Colon Carcinoma Metastatic in the Lung (tissue), 2 donors: ENCODE measurements around the genes PCSK2, DZANK1 and SMIM26.

GRCh38 chr20:14219985-14220841, 117.2 kb downstream of the FLRT3 start:
- PRO-cap, 2 experiments = no peak in any of the 2 experiments

GRCh38 chr20:15639583-15640135, 933.6 kb downstream of the KIF16B start:
- PRO-cap, 2 experiments = no peak in any of the 2 experiments

DNA sequence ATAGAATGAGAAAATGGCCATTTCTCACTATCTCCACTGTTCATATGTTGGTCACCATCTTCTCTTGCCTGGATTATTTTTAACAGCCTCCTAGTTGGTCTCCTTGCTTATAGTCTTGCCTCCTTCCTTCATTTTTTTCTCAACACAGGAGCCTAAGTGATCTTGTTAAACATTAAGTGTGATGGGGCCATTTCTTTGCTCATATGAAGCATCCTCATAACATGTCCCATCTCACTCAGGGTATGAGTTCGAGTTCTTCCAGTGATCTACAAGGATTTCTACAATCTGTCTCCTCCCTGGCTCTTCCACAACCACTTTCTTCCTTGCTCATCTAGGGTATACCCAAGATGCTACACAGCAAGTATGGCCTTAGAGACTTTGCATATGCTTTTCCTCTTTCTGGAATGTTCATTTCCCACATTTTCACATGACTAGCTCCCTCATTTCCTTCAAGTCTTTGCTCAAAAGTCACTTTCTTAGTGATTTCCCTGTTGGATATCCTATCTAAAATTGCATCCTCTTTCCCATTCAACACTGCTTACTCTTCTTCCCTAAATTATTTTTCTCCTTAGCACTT, 233.4 kb downstream of the KIF16B start:
- PRO-cap, 2 experiments = no peak in any of the 2 experiments

DNA sequence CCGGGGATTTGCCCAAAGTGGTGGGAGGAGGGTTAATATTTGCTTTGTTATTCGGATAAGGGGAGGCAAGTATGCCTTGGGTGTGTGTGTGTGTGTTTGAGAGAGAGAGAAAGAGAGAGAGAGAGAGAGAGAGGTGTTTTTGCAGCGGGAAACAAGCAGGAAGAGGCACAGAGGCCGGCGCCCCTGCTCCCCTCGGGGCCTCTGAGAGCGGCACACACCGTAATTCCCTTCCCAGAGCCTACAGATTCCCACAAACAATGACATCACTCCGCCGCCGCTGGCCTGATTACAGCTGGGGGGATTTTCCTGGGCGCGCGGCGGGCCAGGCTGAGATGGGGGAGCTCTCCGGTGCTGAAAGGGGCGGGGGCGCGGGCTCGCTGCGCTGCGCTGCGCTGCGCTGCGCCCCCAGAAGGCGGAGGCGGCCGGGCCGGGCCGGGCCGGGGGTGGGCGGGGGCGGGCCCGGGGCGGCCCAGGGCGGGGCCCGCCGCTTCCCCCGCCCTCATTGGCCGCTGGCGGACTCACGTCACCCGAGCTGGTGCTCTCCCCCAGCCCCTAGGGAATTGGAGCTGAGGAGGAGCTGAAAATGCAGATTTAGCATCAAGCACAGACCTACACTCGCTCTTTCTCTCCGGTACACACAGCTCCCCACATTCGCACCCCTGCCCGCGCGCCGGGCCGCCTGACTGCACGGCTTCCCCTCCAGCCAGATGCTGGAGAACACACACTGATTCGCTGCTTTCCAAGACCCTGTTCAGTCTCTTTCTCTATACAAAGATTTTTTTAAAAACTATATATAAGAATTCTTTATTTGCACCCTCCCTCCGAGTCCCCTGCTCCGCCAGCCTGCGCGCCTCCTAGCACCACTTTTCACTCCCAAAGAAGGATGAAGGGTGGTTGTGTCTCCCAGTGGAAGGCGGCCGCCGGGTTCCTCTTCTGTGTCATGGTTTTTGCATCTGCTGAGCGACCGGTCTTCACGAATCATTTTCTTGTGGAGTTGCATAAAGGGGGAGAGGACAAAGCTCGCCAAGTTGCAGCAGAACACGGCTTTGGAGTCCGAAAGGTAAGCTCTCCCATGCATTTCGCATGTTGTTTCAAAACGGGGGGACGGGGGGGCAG, at the start of gene PCSK2:
Gene PCSK2, plus strand, starts transcription at position 618 of the 1,116 bp plus-strand sequence.
- PRO-cap, 2 experiments = no peak in any of the 2 experiments

DNA sequence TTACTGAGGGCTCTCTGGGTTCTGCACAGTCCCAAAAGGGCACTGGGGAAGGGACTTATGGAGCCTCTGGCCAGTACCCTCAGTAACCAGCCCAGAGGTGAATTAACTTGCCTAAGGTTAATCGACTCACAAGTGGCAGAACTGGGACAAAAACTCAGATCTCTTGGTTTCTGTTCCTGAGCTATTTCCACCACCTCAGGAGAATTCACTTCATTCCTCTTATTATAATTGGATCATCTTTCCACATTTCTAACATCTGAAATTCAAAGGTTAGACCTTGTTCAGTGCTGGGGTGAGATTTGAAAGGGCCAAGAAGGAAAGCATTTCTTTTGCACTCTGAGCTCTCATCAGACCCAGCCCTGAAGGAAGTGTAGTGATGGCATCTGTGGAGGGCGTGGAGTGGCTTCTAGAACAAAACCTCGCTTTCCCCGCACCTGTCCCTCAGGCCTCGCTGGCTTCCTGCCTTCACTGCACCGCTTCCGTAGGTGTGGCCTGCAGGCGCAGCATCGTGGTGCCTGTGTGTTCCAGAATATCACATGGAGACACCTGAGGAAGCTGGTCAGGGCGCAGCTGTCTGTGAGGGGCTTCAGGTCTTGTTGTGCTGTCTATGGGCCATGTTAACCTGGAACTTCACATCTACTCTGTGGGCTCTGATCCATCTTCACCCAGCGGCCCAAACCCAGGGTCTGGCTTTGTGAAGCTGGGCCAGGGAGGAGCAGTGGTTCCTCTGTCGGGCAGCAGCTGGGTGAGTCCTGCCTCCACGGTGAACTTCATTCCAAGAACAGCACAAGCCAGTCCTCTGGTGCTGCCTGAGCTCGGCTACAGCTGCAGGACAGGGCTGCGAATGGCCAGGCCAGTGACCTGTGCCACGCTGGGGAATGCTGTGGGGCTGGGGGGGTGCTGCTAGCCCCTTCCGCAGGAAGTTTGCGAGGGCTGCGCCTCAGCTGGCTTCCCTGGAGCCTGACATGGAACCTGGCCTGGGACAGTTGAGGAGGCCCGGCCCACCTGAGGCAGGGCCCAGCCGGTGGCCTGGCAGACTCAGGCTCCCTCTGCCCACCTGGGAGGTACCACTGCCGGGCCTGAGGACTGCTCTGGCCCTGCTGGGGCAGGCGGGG, 40.8 kb downstream of the DSTN start:
- PRO-cap, 2 experiments = peak in 1 of 2 experiments; most common plus-strand start position 537 of the sequence (in 1); most common minus-strand start position 443 of the sequence (in 1)

DNA sequence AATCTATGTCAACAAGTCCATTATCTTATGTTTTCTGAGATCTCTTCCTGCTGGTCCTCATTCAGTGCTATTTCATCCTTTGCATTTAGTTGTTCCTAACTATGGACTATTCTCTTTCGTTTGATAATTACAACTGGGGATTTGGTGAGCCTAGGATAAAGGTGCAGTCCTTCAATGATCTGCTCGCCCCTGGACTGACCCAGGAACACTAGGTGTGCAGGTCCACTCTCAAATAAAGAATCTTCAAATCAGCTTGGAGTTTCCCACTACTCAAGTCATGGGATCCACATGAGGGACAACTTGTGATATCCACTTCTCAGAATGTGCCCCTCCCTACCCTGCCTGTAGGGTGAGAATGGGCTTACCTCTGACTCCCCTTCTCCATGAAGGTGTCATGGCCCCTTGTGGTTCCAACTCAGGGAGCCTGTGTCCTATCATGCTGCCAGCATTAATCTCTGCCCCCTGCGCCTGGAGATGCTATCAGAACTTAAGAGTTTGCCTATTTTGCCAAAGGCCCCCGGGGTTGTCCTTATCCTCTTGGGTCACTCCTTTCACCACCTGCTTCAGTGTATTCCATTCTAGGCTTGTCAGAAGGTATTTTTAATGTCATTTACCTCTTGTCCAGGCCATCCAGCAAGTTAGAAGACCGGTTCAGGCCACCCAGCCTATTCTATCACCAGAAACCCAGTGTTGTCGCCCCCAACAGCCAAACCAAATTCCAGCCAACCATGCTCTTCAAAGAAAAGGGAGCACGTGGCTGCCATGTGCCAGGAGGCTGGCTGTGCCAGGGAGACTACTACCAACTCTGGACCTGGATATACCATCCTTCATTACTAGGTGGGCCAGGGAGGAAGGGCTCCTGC, 10.6 kb downstream of the RRBP1 start:
- PRO-cap, 2 experiments = no peak in any of the 2 experiments

DNA sequence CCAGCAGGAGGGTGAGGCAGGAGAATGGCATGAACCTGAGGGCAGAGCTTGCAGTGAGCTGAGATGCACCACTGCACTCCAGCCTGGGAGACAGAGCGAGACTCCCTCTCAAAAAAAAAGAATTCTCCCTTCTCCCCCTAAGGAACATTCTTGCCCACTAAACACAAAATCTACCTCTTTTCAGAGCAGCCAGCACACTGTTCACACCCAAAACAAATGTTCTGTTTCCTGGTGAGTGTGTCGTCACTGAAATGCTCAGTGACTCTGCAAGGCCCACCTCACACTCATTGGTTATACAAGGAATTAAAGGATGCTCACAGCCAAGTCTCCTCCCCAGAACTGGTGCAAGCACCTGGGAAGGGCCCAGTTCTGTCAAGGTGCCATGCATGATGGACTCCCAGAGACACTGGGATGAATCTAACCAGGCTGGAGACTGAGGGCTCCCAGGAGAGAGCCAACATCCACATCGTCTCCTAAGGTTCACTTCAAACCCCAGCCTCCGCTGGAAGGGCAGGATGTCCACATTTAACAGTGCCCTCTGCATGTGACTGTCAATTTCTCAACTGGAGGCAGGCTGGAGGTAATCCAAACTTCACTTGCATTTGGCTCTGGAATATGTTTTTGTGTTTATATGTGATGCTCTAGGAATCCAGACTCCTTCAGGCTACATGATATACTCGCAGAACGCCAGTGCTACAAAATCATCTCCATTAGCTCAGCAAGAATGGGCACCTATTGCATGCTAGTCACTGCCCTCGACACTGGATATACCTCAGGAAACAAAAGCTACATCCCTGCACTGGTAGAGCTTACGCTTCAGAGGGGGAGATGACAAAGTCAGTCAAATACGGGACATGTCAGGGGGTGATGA, 7.2 kb downstream of the RRBP1 start:
- PRO-cap, 2 experiments = no peak in any of the 2 experiments

DNA sequence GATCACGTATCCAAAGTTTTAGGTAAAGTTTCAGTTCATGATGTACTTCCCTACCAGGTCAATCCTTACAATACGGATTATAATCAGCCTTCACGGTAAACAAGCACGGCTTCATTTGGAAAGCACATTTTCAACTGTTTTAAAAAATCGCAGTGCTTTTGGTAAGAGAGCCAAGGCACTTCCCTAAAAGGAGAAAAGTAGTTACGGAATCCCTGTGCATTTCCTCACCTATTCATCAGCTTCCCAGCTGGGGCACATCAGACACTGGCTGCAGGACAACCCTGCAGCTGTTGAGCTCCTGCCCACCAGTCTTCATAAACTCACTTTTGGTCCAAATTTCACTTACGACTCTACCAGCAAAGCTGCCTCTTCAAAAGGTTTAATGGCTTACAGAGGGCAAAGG, 7.7 kb downstream of the SNX5 start:
- PRO-cap, 2 experiments = no peak in any of the 2 experiments

GRCh38 chr20:18057220-18057402, 605 bp downstream of the OVOL2 start:
- PRO-cap, 2 experiments = no peak in any of the 2 experiments

DNA sequence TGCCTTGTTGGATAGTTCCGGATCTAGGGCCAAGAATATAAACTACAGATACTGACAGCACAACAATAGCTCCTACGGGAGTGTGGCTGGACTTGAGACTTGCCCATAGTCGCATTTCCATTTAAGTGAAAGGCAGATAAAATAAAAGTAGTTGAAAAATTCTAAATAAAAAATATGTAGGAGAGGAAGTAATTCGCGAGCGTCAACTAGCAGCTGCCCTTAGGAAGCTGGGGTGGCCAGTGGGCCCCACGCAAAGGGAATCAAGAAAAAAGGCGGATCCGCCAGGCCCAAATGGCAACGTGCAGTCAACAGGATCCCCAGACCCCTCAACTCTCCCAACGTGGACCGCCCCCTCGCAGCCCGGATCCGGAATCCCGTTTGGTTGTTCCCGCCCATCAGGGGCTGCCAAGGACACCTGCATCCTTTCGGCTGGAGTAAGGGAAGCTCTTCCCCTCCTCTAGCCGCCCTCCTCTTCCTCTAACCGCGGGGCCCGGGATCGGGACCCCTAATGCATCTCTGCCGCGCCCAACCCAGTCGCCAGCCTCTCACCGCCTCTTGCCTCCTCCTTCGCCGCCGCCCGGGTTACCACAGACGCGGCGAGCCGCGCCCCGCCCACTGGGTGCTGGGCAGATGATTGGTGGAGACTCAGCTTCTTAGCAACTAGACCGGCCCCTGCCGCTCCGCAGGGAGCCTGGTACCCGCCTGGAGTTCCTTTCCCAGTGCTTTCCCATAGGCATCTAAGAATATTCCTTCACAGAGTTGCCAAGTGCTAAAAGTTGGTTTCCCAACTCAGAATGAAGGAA, at the start of gene DZANK1:
Gene DZANK1, minus strand, starts transcription at position 584 of the 803 bp plus-strand sequence.
- PRO-cap, 2 experiments = peak in 2 of 2 experiments; most common minus-strand start position 584 of the sequence (in 2)

DNA sequence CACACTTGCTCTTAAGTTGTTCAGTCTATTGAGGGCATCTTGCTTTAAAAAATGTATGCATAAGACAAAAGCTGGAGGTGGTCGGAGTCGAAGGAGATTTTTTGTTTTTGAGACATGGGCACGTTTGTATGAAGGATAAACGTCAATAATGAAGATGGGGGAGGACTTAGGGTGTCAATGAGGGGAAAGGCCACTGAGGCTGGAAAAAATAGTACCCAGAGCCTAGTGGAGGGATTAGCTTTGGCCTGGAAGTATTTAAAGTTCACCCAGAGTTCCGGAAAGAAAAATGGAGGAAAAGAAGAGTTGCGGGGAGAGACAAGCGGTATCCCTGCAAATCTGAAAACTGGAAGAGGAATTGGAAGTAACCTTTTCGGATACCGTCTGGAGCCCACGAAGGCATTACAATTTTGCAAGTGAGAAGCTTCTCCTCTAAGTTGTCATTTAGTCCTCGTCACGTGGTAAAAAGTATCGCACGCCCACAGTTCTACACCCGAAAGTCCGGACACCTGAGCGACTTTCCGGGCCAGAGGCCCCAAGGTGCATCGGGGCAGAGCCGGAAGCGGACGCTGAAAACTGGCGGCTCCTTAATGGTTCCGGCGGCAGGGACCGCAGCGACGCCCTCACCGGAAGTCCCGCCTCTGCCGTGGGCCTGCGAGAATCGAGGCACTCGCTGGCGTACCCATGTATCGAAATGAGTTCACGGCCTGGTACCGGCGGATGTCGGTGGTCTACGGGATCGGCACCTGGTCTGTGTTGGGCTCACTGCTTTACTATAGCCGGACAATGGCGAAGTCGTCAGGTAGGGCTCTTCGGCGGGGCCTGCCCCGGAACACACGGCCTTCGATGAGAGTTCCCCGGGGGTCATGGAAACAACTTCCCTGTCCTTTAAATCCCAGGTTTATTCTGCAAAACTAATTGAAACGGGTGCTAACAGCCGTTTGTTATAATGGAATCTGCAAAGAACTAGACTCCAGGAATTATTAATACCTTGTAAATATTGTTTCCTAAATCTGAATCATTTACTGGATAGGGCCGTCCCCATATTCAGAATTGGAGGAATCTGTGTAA, at the start of gene SMIM26:
Gene SMIM26, plus strand, starts transcription at position 635 of the 1,068 bp plus-strand sequence.
- PRO-cap, 2 experiments = peak in 2 of 2 experiments; most common plus-strand start position 637 of the sequence (in 1); most common minus-strand start position 518 of the sequence (in 1)

DNA sequence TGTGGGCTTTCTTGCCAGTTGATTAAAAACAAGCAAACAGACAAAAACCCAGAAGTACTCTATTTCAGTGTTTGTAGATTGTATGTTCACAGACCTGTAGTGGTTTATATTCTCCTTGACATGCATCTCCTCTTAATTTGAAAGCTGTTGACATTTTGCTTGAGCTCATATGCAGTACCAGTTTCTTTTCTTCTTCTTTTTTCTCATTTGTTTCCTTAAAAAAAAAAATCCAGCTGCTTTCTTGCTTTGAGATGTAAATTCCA, 74.1 kb upstream of the SCP2D1 start:
- PRO-cap, 2 experiments = no peak in any of the 2 experiments

GRCh38 chr20:19213851-19214603, 1.6 kb downstream of the SLC24A3 start:
- PRO-cap, 2 experiments = no peak in any of the 2 experiments

GRCh38 chr20:19232644-19233385, 20.4 kb downstream of the SLC24A3 start:
- PRO-cap, 2 experiments = no peak in any of the 2 experiments

DNA sequence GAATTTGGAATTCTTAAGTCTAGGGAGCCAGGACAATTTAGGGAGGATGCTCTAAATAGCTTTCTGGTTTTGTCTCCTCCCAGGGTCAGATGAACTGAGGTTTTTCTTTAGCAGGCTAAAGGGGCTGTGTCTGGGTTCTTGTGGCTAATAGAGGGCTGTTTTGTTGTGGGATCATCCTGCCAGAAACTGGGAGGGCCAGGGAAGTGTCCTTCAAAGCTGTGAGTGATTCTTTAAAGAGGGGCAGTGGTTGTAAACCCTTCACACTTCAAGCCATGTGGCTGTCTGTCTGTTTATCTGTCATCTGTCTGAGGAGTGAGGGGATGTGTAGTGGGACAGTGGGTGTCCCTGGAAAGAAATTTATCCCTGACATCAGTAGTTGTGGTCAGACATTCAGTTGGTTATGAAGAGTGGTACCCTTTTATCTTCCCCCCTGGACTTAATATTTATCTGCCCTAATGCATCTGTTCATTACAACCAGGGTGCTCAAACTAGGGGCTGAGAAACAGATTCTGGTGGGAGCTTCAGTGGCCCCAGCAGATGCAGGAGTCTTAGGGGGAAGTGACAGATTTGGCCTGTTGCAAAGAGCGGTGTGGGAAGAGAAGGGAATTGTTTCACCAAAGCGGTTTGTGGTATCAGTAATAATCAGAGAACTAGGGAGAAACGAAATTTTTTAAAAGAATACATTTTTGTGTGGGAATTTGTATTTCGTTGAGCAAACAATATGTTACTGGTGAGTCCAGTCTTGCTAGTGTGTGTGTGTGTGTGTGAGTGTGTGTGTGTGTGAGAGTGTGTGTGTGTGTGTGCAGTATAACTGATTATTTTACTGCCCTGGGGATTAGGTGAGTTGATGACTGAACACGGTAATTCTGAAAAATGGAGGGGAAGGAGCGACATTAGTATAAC, 120.7 kb downstream of the SLC24A3 start:
- PRO-cap, 2 experiments = no peak in any of the 2 experiments

DNA sequence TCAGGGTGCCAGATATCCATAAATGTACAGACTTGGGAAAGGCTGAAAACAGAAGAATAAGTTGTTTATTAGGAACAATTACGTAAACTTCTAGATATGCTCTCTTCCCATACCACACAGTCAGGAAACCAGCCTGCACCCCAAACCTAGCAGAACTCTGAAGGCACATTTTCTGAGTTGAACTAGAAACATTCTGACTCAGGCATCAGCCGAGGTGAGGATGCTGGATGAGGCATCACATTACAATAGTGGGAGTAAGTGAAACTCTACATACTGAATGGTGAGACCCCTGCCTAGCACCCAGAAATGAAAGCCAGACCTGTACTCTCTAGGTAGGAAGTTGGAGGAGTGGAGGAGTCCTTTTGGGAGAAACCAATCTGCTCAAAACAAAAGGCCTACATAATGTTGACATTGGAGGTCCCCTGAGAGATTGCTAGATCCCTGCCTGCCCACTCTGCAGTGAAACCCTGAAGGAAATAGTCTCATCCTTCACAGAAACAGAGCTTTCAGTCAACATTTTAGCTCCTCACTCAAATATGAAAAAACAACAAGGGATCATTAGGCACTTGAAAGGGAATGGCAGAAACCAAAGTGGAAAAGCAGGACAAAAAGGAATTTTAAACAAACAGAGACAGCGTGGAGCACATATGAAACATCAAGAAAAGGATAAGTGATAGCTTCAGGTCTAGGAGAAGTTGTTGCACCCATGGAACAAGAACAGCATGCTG, 205.3 kb downstream of the SLC24A3 start:
- PRO-cap, 2 experiments = no peak in any of the 2 experiments

GRCh38 chr20:19690929-19691674, 67.0 kb upstream of the RIN2 start:
- PRO-cap, 2 experiments = no peak in any of the 2 experiments

DNA sequence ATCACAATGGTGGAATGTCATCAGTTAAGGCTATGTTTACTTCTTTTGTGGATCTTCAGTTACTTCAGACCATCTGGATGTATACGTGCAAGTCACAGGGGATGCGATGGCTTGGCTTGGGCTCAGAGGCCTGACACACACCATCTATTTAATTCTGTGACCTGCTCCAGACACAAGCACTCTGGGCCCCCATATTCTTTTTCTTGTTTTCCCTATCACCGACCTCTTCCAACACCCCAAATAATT, 1.5 kb upstream of the RIN2 start:
- PRO-cap, 2 experiments = no peak in any of the 2 experiments

GRCh38 chr20:19785885-19786204, 27.8 kb downstream of the RIN2 start:
- PRO-cap, 2 experiments = no peak in any of the 2 experiments

- PRO-cap, 2 experiments = no peak in any of the 2 experiments
Measured at GRCh38 chr20:19802481-19802854, 44.4 kb downstream of the RIN2 start.